Vein endothelial cell (primary cell): Measurements from ENCODE around the gene C13orf46.

- CAGE, long polyA plus RNA, result no peak
Measured at GRCh38 chr13:113973945-113974435, at the start of gene C13orf46. C13orf46 (minus strand) TSS chr13:113974076.

DNA sequence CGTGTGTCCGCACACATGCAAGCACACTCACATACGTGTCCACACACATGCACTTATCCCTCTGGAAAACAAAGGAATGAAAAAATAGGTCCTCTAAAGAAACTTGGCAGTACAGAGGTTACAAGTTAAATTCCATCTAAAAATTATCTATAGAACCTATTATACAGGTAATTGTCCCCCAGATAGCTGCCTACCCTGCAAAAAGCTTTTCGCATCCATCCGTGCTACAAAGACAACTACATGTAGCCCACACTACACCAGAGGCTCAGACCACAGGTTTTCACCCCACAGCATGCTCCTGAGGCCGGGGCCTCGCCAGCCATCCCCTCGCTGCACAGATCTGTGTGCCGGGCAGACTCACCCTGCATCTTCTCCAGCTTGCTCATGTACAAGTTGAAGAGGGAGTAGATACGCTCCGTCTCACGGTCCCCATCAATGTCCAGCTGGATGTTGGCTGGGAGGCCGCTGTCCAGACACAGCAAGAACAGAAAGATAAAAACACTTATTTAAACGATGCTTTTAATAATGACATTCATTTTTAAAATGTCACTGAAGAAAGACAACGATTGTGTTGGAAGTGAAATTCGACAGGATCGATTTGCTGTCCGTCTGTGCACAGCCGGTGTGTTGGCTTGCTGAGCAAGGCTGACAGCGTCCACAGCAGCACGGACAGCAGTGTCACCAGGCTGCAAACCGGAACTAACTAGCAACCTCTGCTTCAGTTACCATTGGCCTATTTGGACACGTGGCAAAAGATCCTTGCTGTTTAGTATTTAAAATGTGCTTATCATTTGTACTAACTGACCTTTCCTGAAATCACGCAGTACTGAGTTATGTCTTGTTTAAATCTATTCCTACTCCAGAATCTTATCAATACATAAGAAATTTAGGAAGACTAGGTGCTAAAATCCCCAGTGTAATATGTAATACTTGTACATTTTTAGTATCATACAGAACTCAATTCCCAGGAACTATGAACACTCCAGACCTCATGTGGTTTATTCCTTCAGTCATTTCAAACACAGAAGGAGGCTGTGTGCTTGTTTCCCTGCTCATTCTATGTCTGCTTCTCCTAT lies 18.6 kb upstream of the C13orf46 start:
- CAGE, long polyA plus RNA, result no peak

DNA sequence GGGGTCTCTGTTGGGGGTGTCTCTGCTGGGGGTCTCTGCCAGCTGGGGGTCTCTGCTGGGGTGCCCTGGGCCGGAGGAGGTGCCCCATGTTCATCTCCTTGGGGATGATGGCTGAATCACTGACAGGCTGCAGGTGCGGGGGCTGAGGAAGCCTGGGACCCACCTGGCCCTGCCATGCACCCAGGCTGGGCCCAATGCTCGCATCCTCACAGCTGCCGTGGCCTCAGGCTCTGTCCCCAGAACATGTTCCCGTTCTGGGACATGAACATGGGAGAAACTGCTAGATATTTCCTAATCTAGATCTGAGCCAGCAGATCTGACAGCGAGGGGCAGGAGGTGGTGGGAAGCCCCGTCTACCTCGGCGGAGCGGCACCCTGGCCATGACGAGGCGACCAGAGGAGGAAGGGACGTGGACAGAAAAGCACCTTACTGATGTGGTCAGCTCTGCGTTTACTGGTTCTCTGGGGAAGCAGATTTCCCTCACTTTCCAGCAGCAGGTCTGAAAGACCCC lies 26.3 kb upstream of the C13orf46 start:
- CAGE, long polyA plus RNA, result no peak

DNA sequence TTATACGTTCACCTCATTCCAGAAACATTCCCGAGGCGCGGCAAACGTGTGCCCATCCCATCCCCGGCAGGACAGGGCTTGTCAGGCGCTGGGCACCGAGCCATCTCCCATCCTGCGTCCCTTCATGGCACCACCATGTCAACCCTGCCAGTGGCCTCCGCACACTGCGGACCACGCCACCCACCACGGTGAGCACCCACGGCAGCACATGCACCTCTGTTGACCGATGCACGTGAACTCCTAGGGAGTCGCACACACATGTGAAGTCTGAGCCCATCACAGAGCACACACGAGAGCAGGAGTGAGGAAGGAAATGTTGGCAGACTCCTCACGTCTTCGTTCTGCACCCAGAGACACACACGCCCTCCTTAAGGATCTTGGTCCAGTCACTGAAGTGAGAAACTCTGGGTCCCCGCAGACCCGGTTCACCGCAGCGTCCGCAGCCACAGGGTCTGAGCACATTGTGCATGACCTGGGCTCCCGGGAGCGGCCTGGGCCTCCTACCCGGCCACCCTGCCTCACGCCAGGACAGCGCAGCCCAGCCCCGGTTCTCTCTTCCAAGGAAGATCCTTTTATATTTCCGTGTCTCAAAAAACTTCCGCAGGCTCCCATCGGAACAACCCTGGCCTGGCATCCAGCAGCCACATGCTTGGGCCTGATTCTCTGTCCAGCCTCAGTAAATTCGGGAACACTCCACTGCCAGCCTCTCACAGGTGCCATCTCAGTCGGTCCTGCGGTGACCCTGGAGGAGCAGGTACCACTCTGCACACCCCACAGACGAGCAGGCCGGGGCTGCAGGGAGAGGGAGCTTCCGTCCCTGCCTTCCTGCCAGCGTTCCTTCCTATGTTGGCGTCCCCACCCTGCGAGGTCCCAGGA lies 68.5 kb upstream of the C13orf46 start:
- CAGE, long polyA plus RNA, result no peak

DNA sequence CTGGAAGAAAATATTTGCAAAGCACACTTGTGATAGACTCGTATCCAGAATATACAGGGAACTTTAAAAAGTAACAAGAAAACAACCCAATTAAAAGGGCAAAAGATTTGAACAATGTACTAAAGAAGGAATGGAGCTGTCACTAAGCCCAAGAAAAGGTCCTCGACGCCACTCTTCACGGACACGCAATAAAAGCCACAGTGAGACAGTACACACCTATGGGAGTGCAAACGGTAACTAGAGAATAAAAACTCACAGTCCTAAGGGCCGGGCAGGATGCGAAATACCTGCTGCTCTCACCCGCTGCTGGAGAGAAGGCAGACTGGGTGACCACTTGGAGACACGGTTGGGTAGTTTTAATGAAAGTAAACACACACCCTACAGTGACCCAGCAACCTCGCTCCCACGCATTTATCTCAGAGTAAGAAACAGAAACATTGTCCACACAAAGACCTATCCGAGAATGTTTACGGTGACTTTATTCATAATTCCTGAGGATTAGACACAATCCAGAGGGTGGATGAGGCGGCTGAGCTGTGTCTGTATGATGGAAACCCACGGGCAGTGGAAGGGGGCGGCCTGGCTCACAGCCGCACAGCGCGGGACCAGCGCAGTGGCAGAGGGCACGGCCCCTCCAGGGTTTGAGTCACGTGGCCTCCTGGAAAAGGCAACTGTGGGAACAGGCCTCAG lies 73.4 kb upstream of the C13orf46 start:
- CAGE, long polyA plus RNA, result no peak

DNA sequence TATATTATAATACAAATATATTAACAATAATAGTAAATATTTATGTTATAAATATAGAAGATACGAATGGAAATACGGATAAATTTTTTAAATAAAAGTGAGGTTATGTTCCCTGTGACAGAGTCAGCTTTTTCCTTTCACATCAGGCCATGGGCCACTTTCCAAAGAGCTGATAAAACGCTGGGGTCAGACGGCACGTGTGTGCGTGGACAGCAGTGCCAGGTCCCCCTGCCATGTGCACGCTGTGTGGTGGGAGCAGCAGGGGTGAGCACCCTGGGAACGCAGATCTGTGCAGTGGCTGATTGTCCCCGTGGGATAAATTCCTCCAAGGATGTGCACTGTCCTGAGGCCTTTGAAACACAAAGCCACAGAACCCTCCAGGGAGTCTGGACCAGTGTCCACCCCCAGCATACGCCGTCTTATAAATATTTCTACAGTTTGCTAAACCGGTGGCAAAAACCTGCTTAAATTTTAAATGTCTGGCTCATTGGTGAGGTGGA lies 69.0 kb downstream of the RASA3 start:
- CAGE, long polyA plus RNA, result no peak

DNA sequence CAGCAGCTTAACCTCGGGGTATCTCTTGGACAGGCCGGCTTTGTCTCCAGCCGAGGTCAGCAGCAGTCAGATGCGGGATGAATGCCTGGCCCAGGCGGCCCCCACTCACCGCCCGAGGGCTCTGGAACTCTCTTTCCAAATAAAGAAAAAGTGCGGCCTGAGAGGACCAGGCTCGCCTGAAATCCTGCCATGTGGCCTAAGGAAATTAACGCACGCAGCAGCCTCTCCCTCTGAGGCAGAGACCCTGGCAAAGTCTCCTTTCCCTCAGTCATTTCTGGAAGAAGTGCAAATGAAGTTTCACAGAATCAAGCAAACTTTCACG lies 67.7 kb downstream of the RASA3 start:
- CAGE, long polyA plus RNA, result no peak

DNA sequence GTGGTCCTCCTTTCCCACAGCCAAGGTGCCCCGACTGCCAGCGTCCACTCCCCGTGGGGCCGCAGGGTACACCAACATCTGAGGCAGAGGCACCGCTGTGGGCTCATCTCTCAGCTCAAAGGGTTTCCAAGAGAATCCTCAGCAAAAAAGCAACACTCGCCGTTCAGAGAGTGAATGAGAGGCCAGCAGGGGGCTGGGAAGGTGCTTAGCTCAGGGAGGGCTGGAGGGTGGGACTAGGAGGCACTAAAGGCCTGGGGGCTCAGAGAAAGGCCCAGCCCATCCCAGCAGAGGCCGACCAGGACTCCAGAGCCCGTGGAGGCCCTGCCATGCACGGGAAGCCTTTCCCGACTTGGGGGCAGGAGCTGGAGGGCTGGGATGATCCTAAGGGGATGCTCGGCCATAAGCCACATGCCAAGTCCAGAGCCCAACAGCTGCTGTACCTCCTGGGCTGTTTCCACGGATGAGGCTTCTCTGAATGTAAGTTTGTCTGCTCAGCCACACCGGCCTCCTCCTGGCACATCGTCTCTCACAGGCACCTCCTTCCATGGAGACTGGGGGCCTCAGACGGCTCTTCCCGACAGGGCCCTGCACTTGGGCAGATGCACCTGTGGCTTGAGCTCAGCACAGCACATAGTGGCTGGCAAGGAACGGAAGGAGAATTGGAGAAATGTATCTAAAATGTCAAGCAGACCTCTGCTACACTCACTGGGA lies 19.6 kb downstream of the RASA3 start:
- CAGE, long polyA plus RNA, result no peak

DNA sequence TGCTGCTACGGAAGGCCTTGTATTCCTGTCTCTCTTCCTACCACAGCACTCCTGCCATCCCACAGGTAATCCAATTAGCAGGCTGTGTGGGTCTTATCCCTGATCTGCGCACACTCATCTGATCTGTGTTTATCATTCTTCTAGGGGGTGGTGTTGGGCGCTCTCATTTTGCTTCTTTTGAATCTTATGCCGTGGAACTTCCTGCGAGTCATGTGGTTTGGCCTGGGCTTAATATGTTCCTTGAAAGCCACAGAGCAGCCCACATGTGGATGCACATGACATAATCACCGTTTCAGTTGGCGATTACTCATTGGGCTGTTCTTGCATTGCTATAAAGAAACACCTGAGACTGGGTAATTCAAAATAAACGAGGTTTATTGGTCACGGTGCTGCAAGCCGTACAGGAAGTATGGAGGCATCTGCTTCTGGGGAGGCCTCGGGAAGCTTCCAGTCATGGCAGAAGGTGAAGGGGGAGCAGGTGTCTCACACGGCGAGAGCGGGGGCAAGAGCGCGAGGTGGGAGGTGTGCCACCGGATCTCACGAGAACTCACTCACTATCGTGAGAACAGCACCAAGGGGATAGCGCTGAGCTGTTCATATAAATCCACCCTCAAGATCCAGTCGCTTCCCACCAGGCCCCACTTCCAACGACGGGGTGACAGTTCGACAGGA lies 7.4 kb downstream of the RASA3 start:
- CAGE, long polyA plus RNA, result no peak

- CAGE, long polyA plus RNA, result no peak
Measured at GRCh38 chr13:114134436-114135017, 2.1 kb upstream of the RASA3 start.

- CAGE, long polyA plus RNA, result no peak
Measured at GRCh38 chr13:114140946-114141284, 8.5 kb upstream of the RASA3 start.

DNA sequence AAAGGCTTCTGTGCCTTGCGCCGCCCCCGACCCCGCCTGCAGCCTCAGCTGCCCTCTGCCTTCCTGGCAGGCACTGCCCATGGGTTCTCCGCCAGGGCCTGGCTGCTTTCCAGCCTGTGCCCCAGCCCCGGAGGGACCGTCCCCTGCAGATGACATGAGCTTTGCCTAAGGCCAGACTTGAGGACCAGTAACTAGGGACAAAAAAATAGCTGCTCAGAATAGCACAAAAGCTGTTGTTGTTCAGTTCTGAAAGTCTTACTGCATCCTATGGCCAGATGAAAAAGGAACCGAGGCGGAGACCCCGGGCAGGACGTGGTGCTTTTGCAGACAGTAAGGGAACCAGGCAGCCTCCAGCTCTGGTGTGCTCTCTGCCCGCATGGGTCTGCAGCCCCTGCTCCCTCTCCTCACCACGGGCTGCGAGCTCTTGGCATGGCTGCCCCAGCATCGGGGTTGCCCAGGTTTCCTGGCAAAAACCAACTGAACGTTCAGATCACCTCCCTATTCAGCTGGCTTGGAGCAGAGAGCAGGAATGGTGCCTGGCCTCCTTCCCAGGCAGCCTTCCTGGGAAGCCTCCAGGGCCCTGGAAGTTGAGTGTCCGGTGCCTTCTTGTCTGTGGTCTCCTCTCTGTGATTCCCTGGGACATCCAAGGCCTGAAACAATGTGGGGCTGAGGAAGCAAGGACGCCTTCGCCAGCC lies 12.5 kb upstream of the CFAP97D2 start:
- CAGE, long polyA plus RNA, result no peak

GRCh38 chr13:114230144-114230554 lies 4.5 kb upstream of the CDC16 start:
- CAGE, long polyA plus RNA, result no peak

GRCh38 chr13:114288095-114288371 lies 6.6 kb downstream of the UPF3A start:
- CAGE, long polyA plus RNA, result no peak

DNA sequence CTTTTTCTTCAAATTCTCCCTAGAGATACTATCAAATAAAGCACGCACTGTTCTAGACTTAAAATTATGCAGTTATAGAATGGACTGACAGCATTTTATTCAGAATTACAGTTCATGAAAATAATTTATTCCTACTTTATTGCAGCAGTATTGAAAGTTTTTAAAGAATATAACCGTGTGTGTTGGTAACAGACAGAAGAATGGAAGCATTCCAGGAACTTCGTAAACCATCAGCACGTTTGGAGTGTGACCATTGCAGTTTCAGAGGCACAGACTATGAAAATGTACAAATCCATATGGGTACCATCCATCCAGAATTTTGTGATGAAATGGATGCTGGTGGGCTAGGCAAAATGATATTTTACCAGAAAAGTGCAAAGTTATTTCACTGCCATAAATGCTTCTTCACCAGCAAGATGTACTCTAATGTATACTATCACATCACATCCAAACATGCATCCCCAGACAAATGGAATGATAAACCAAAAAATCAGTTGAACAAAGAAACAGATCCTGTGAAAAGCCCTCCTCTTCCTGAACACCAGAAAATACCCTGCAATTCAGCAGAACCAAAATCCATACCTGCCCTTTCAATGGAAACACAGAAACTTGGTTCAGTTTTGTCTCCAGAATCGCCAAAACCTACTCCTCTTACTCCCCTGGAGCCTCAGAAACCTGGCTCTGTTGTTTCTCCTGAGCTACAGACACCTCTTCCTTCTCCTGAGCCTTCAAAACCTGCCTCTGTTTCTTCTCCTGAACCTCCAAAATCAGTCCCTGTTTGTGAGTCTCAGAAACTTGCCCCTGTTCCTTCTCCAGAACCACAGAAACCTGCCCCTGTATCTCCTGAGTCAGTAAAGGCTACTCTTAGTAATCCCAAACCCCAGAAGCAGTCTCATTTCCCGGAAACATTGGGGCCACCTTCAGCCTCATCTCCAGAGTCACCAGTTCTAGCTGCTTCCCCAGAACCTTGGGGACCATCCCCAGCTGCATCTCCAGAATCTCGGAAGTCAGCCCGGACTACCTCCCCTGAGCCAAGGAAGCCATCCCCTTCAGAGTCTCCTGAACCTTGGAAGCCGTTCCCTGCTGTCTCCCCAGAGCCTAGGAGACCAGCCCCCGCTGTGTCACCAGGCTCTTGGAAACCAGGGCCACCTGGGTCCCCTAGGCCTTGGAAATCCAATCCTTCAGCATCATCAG lies 9.7 kb downstream of the CHAMP1 start:
- CAGE, long polyA plus RNA, result no peak